SP-49 (cell line): ENCODE measurements around the genes FXYD6, TMPRSS13, KMT2A and PHLDB1.

GRCh38 chr11:117876292-117877099 lies at the start of gene FXYD6:
TSS of gene FXYD6 (minus strand) at chr11:117876658.
- PRO-cap: no peak

GRCh38 chr11:117929286-117929712 lies at the start of gene TMPRSS13:
TSS of gene TMPRSS13 (minus strand) at chr11:117929402.
- PRO-cap: no peak

- PRO-cap: no peak
These were observed 7.5 kb downstream of the IL10RA start for GRCh38 chr11:117993658-117994217.

- PRO-cap: unidirectional peak, plus-strand start at chr11:118009987; bidirectional peak, plus-strand start at chr11:118010255, minus-strand start at chr11:118010047; bidirectional peak, plus-strand start at chr11:118010605, minus-strand start at chr11:118010399
These were observed 23.7 kb downstream of the IL10RA start for GRCh38 chr11:118009784-118010492.

DNA sequence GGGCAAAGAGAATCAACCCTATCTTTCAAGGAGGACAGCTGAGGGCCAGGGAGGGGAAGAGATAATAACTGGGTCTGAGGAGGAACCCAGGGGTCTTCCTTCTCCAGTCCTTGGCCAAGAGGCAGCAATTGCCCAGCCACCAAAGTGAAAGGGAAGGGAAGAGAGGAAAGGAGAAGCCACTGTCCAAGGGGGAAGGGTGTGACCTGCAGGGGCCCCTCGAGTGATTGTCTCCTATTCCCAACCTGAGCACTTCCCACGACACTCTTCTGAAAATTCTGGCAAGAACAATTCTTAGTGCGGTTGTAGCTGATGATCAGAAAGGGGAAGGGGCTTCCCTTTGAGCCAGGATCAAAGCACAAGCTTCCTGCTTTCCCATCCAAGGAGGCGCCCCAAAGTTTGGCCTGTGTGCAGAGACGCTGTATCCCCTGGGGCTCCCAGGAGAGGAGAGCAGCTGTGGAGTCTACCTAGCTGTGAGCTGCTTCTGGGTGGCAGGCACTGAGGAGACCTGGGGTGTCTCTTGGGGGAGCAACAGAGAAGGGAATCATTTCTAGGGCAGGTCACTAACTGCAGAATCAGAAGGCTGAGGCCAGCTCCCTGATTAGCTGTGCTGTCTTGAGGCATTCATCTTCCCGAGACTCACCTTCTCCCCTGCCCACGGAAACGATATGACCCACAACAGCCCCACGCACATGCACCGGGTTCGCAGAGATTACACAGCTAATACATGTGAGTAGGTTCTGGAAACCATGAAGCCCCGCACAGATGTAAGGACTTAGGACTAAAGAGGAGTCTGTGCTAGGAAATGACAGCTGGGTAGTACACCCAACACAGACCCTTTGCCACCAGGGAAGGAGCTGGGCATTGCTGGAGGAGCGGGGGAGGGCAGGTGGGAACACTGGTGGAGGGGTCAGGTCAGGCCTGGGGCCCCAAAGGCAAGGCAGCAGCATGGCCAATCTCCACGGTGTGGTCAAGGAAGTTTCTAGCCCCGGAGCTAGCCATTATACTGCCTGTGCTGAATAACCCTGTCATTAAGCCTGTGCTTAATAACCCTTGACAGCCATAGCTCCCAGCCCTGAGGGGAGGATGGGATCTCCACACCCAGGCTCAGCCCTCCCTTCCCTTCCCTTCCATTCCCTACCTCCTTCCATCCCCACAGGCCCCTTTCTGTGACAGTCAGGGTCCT lies 1.7 kb downstream of the TMPRSS4 start:
- PRO-cap: no peak

DNA sequence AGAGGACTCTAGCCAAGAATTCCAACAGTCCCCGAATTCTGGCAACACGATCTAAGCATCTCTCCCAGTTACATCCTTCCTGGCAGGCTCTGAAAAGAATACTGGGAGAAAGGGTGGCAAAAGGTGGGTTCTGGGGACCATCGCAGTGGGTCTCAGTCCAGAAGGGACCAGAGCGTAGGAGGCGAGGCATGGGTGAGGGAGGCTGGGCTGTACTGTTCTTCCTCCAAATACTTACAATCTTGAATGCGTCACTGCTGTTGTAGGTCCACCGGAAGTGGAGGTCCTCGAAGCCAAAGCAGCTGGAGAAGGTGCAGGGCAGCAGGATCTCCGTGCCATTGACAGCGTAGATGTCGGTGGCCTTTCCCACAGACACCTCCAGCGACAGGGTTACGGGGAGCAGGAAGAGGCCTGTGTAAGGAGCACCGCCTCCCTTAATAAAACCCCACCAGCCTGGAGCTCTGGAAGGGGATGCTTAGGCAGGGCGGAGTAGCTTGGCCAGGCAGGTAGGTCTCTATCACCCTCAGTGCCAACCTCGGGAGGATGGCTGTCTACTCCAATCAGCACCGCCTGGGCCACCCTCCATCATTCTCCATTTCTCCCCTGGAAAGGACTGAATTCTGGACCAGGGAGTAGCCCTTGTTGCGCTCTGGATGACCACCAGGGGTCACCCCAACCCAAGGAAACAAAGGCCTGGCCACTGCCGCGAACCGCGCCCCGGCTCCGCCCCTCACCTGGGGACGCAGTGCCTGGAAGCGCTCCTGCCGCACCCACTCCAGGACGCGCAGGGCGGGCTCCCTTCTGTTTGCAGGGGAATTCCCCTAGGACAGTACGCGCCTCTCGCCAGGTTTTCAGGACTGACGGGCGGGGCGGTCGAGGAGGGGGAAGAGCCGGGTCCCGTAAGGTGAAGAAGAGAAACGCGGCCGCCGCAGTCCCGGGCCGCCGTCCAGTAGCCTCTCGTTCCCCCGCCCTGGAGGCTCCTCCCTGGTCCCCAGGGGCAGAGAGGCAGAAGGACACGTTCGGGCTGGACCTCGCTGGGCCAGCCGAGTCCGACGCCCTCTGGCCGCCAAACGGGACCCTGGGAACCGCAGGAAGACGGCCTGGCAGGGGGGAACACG lies 7.4 kb downstream of the SCN4B start:
- PRO-cap: no peak

GRCh38 chr11:118146739-118147368 lies 5.8 kb downstream of the SCN4B start:
- PRO-cap: no peak

GRCh38 chr11:118205929-118206344 lies 18.9 kb downstream of the JAML start:
- PRO-cap: no peak

GRCh38 chr11:118291685-118292169 lies 12.8 kb upstream of the CD3E start:
- PRO-cap: no peak

DNA sequence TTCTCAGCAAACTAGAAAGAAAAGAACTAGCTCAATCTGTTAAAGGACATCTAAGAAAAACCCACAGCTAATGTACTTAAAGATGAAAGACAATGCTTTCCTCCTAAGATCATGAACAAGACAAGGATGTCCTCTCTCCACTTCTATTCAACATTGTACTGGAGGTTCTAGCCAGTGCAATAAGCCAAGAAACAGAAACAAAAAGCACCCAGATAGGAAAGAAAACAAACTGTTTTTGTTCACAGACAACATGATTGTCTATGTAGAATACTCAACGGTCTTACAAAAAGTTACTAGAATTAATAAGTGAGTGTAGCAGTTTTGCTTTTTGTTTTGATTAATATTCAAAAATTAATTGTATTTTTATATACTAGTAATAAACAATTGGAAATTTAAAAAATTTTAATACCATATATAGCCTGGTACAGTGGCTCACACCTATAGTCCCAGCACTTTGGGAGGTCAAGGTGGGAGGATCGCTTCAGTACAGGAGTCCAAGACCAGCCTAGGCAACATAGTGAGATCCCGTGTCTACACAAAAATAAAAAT lies 7.7 kb downstream of the CD3D start:
- PRO-cap: no peak

DNA sequence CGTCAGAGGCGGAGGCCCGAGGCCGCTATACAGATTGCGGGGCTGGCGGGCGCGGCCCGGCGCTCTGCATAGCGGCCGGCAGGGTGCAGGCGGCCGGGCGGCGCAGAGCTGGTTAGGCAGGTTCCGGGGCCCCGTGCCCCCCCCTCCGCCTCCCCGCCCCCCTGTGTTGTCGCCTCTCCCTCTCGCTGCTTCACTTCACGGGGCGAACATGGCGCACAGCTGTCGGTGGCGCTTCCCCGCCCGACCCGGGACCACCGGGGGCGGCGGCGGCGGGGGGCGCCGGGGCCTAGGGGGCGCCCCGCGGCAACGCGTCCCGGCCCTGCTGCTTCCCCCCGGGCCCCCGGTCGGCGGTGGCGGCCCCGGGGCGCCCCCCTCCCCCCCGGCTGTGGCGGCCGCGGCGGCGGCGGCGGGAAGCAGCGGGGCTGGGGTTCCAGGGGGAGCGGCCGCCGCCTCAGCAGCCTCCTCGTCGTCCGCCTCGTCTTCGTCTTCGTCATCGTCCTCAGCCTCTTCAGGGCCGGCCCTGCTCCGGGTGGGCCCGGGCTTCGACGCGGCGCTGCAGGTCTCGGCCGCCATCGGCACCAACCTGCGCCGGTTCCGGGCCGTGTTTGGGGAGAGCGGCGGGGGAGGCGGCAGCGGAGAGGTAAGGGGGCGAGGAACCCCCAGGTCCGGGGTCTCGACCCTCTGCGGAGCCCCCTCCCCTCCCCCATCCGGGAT lies at the start of gene KMT2A:
KMT2A (plus strand) TSS at position 188 of the 714 bp plus-strand sequence.
- PRO-cap: unidirectional peak, plus-strand start at position 193 of the sequence

DNA sequence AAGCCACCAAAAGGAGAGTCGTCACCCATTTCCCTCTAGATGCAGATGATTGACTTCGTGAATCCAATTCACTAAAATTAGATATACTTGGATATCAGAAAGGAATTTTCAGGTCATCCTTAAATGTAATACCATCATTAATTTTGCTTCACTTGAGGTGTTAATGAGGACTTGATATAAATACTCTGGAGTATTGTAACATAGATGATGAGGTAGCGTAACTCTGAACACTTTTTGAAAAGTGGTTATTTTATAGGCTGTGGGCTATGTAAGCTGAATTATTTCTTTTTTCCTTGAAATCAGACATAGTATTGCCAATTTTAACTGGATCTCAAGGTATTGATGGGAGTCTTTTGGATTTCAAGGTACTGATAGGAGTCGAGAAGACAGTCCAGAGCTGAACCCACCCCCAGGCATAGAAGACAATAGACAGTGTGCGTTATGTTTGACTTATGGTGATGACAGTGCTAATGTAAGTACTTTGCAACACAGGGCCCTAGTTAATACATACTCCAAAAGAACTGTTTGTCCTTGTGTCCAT lies 31.3 kb upstream of the TTC36 start:
- PRO-cap: no peak

DNA sequence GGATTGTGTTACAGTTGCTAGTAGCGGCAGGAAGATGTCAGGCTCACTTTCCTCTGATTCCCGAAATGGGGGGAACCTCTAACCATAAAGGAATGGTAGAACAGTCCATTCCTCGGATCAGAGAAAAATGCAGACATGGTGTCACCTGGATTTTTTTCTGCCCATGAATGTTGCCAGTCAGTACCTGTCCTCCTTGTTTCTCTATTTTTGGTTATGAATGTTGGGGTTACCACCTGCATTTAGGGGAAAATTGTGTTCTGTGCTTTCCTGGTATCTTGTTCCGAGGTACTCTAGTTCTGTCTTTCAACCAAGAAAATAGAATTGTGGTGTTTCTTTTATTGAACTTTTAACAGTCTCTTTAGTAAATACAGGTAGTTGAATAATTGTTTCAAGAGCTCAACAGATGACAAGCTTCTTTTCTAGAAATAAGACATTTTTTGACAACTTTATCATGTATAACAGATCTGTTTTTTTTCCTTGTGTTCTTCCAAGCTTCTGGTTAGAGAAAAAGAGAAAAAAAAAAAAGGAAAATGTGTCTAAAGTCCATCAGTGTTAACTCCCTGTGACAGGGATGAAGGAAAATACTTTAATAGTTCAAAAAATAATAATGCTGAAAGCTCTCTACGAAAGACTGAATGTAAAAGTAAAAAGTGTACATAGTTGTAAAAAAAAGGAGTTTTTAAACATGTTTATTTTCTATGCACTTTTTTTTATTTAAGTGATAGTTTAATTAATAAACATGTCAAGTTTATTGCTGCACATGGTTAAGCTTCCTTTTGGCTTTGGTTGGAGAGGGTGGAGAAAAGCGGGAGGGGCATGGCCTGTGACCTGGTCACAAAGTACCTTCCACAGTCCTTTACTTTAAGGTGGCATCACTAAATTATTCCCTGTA lies 954 bp upstream of the TTC36 start:
- PRO-cap: no peak

DNA sequence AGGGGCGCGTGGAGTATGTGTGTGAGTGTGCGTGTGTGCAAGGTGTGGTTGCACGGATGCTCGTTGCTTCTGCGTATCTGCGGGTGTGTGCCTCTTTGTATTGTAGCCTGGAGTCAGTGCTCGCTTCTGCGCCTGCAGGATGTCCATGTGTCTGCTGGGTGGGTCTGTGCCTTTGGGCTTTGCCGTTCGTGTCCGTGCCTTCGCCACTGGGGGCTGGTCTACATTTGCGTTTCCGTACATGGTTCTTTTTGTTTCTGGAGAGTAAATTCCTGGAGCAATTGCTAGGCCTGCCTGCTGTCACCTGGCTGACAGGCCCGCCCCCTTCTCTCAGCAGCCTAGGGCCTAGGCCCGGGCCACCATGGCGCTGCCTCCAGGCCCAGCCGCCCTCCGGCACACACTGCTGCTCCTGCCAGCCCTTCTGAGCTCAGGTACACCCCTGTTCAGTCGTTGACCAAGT lies 480 bp downstream of the TMEM25 start:
- PRO-cap: no peak

DNA sequence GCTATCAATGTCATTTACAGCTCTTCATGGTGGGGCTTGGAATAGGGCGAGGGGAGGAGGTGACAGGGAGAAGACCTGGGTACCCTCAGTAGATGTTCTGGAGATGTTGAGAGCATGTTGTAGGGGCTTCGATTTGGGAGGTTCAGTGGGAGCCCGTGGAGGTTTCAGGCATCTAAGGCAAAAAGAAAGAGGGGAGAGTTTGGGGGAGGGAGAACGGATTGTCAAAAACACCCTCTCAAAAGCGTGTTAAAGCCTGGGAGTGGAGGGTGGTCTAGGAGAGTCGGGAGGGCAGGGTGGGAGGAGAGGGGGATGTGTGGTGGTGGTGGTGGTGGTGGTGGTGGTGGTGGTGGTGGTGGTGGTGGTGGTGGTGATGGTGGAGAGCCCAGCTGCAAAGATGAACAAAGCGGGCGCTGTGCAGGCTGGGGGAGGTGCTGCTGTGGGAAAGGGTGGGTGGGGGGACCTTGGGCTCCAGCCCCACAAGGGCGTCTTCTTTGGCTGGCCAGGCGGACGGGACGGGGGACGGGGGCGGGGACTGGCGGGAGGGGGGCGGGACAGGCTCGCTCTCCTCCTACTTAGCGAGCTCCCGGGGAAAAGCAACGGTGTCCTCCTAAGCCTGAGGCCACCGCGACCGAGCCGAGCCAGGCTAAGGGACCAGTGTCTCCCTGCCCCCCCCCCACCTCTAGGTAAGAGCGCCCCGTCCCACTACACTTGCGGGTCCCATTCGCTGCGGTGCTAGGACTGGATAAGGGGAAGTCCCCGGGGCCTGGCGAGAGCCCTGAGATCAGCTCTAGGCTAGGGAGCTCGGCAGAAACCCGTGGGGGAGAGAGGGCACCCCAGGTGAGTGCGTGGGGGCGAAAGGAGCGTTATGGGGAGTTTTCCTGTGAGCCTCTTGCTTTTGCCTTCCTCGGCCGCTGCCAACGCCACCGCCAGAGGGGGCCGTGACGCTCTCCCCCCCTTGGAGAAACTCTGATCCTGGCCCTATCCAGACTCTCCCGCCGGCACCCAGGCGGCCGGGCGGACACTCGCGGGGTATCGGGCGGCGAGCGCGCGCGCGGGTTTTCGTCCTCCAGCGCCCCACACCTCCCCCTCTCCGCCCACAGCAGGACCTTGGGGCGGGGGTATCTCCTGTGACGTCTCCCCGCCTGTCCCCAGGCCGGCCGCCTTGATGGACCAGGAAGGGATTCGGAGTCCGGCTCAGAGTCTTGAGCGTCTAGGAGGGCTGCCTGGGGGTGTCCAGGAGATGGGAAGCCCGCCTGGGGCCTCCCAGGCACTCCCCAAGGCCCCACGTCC lies at the start of gene PHLDB1:
PHLDB1 (plus strand) TSS at position 599 of the 1,290 bp plus-strand sequence.
- PRO-cap: no peak

DNA sequence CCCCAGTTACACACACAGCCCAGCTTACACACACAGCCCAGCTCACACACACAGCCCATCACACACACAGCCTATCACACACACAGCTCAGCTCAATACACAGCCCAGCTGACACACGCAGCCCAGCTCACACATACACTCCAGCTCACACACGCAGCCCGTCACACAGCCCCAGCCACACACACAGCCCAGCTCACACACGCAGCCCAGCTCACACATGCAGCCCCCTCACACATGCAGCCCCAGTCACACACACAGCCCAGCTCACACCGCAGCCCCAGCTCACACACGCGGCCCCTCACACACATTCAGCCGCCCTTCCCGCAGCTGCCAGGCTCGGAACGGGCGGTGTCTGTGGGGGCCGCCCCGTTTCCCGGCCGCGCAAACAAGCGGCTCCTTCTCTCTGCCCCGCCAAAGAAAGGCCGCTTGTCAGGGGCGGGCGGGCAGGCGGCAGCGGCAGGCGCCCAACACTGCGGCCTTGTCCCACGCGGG lies 1.9 kb downstream of the PHLDB1 start:
- PRO-cap: no peak

- PRO-cap: no peak
These were observed 36.0 kb upstream of the TREH start for GRCh38 chr11:118715098-118716111.

- PRO-cap: no peak
These were observed 40.8 kb upstream of the TREH start for GRCh38 chr11:118720123-118720791.

- PRO-cap: no peak
These were observed 42.4 kb upstream of the CXCR5 start for GRCh38 chr11:118841284-118841739.

- PRO-cap: no peak
These were observed 19.5 kb upstream of the CXCR5 start for GRCh38 chr11:118864225-118864571.